ENCODE measurements around a stretch of chr10.

DNA sequence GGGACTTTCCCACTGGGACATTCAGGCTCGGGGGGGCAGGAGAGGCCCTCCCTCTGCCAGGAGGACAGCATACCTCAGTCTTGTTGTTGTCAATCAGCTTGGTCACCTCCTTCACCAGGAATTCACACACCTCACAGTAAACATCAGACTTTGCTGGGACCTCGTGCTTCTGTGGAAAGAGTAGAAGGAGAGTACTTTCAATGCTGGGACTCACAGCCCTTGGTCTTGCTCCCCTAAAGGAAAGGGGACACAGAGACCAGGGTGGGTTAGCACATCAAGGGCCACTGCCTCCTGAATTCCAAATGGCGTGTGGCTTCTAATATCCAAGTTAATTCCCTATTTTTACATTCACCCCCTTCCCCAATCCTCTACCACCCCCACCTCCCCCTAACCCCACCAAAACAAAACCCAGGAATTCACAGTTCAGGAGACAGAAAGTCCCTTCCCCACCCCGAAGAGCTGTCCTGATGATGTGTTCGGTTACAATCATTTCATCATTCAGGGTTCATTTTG is 30.8 kb downstream of the PSAP start:
- PRO-cap, result no peak

- PRO-cap, result no peak
Observed at GRCh38 chr10:71849123-71849962, 1.7 kb downstream of the PSAP start.

DNA sequence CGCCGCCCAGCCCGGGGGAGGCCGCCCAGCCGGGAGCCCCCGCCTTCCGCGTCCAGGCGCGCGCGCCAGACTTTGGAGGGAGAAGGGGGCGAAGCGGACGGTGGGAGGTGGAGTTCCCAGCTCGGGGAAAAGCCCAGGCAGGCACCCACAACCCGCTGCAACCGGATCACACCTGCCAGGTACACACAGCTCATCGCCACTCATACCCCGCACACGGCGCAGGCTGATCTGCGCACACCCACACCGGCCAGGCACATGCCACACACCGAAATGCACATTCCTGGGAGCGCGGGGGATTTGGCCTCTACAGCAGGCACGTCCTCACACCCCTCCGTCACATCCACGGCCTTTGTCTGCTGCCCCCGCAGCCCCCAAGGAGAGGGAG is 519 bp downstream of the CHST3 start:
- PRO-cap, result no peak

- PRO-cap, result no peak
Observed at GRCh38 chr10:71985899-71986416, 21.8 kb downstream of the CHST3 start.

GRCh38 chr10:72007042-72007515 is 42.9 kb downstream of the CHST3 start:
- PRO-cap, result no peak

DNA sequence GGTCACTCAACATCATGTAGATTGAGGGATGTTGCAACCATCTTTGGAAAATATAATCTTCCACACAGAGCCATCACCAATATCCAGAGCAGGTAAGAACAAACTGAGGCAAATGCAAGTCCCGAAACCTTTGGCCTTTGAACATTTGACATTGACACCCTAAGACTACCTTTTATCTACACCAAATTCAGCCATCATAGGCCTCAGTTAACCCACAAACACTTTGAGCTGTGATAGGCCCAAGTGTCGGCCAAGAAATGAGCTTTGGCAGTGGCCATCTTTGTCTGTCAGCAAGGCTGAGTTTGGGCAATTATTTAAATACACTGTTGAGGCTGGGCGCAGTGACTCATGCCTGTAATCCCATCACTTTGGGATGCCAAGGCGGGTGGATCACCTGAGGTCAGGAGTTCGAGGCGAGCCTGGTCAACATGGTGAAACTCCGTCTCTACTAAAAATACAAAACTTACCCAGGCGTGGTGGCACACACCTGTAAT is 41.5 kb downstream of the SPOCK2 start:
- PRO-cap, result no peak

DNA sequence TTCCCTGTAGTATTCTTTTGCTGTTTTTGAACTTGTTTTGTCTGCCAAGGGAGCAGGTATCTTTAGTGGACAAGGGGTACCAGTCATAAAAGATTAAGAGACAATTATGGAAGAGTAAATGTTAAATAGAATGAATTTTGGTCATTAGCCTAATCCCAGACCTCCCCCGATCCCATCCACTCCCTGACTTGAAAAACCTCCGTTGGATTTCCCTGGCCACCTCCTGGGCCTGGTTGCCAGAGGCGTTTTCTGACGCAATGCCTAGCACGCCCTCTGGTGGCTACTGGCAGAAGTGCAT is 40.0 kb downstream of the SPOCK2 start:
- PRO-cap, result no peak

DNA sequence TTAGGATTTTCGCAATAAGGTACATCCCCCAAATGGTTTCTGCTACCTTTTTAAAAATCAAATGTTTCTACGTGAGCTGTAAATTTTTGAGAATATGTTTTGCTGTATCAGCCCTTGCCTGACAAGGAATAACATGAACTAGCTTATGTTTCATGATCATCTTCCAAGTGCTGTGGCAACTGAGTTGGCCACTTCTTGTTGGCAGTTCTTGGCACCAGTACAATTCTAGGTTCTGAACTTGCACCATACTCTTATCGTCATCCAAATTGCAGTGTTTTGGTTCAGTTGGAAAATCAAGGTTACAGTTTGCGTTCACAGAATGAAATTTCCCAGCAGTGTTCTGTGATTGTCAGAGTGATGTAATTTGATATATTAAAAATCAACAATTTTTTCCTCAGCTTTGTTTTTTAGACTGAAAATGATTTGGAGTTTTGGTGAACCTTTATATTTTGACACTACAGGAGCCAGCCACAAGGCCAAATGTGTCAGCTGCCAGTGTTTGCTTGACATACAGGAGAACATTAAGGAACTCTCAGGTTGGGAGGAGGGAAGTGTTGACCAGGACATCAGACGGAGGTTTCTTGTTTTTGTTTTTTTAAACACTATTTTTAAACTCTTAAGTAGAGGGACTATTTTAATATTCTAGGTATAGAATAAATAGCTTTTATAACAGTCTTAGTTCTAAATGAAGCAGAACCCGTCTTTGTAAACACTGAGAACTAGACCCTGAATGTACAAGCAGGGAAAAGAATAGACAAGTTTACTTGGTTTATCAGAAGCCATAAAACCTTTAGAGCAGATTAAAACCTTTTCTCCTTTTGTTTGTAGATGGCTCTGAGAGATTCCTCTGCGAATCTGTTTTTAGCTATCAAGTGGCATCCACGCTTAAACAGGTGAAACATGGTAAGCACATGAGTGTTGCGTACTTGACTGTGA is 13.7 kb upstream of the ASCC1 start:
- PRO-cap, result no peak

- PRO-cap, result no peak
Observed at GRCh38 chr10:72249369-72249568, 24.5 kb upstream of the DDIT4 start.

DNA sequence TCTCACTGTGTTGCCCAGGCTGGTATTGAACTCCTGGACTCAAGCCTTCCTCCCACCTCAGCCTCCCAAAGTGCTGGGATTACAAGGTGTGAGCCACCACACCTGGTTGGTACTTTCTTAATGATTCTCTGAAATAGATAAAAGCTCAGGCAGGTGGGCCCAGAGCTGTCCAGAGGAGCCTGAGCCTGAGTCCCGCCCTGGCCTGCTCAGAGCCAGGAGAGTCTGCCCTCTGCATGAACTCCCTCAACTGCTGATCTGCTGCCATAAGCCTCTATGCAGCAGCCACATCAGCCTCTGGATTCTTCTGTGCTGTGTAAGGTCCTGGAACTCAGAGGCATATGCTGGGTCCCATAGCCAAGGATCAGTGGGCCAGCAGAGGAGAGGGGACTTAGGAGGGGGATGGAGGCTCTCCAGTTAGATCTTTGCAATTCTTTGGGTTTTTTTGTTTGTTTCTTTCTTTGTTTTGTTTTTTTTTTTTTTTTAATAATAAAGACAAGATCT is 23.0 kb upstream of the DDIT4 start:
- PRO-cap, result no peak

DNA sequence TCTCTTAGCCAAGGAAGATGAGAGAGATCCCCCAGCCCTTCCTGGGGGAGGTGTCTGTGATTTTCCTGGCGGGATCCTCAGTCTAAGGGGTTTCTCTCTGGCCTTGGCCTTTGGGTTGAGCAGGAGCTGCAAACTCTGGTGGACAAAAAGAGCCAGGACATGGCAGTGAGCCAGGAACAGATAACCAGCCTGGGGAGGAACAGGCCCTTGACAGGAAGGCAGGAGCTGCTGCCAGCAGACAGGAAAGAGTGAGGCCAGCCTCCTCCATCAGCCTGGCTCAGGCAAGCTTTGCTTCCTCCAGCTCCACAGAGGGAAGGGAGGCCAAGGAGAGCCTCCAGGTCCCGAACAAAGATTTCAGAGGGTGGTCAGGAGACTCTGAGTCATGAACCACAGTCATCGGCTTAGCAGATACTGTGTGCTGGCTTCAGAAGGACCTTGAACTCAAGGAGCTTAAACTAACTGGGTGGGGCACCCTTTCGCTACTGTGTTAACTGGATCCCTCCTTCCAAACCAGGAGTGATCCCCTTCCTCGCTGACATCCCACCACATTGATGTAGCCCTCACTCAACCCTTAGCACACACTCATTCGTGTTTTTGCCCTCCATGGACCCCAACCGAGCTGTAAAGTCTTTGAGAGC is 34.7 kb downstream of the DDIT4 start:
- PRO-cap, result no peak

DNA sequence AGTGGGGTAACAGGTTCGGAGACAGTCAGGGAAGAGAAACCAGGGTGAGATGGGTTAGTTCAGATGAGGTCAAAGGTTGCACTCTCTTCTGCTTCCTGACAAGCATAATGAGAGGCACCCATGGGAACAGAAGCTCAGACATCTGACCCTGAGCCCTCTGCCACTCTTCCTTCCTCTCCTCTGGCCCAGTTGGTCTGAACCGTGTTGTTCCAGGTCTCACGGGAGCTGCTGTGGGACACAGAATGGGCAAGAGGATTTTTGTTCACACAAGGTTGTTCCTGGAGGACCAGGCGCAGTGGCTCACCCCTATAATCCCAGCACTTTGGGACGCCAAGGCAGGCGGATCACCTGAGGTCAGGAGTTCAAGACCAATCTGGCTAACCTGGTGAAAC is 38.3 kb downstream of the DNAJB12 start:
- PRO-cap, result no peak

GRCh38 chr10:72328091-72329171 is 26.3 kb downstream of the DNAJB12 start:
- PRO-cap, result no peak

DNA sequence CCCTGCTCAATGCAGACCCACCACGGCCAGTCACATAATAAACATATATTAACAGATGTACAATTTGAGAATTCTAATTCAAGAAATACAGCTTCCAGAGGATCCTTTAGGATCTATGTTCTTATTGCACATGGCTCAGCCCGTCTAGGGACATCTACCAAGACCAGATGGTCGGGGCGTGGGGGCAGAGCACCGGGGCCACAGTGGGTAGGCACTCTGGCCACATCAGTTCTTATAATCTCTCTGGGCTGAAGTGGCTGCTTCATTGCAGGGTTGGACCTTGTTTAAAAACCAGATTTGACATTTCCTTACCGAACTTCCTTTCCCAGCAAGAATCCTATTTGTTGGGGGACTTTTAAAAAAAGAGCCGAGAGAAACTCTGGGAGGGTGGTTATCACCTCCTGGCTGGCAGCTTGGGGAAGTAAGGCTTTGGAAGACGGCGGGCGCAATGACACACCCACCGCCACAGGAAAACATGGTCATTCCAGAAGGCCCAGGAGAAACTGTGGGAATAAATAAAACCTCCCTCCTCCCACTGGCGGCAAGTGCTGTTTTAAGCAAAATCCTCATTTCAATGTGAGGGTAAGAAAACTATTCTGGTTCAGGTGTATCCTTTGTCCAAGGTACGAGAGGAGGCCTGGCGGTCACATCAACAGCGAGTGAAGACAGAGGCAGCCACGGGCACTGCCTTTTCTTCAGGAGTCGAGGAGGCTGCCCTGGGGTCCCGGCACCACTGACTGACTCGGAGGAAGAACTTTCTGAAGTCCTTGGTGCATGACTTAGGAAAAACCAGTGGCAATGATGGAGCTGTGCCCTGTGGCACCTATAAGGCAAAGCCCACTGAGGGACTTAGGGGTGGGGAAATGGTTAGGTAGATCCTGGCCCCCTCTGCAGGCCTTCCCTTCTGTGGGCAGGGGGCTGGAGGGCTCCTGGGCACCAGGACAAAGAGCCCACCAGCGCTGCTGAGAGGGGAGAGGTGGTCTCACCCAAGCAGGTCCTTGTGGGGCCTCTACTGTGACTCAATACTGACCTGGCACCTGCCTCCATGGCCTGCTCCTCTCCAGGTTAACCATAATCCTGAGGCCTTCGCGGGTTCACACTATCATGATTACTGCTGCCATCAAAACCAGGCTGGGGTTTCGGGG is 21.5 kb downstream of the DNAJB12 start:
- PRO-cap, result no peak

DNA sequence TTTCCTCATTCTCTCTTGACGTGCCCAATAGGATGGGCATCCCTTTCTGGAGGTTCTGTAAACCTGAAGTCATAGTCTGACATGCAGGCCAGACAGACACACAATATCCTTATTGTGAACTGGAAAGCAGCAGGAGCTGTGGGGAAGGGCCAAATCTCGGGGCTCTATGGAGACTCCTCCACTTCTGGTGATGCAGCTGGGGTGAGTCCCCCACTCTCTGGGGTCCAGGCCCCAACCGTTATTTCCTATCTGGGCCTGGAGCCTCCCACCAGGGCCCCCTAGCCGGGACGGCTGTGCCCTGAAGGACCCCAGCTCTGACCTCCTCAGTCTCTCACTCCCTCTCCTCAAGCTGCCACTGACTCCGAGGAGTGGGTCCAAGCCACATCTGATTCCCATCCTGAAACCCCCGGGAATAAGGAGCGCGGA is 12.8 kb downstream of the DNAJB12 start:
- PRO-cap, result no peak

- PRO-cap, result no peak
Observed at GRCh38 chr10:72343588-72344295, 11.0 kb downstream of the DNAJB12 start.

GRCh38 chr10:72364187-72364693 is 9.5 kb upstream of the DNAJB12 start:
- PRO-cap, result no peak

- PRO-cap, result no peak
Observed at GRCh38 chr10:72523693-72524329, 102.1 kb downstream of the MICU1 start.

DNA sequence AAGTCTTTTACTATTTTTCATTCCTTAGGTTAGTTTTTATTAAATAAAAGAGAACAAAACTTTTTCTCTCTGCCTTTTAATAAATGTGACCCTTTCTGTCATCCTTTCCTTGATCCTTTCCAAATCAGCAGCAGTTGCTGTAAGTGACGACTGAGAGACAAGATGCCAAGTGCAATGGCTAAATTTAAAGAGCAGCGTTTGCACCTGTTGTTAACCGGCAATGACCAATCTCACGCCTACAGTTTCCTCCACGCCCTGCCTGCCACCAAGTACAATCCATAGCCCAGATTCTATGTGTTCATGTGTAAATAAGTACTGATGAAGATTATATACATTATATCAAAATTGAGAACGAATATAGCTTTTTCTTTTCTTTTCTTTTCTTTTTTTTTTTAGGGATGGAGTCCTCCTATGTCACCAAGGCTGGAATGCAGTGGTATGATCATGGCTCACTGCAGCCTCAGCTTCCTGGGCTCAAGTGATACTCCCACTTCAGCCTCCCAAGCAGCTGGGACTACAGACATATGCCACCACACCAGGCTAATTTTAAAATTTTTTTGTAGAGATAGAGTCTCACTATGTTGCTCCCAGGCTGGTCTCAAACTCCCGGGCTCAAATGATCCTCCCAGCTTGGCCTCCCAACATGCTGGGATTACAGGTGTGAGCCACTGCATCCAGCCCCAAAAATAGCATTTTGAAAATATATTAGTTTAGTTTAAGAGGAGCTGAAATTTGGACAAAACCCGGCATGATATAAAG is 6.5 kb upstream of the MCU start:
- PRO-cap, result no peak

- PRO-cap, result no peak
Observed at GRCh38 chr10:72777013-72777493, 85.1 kb downstream of the MCU start.